Calu3 (cell line): ENCODE data around the gene STK39.

DNA sequence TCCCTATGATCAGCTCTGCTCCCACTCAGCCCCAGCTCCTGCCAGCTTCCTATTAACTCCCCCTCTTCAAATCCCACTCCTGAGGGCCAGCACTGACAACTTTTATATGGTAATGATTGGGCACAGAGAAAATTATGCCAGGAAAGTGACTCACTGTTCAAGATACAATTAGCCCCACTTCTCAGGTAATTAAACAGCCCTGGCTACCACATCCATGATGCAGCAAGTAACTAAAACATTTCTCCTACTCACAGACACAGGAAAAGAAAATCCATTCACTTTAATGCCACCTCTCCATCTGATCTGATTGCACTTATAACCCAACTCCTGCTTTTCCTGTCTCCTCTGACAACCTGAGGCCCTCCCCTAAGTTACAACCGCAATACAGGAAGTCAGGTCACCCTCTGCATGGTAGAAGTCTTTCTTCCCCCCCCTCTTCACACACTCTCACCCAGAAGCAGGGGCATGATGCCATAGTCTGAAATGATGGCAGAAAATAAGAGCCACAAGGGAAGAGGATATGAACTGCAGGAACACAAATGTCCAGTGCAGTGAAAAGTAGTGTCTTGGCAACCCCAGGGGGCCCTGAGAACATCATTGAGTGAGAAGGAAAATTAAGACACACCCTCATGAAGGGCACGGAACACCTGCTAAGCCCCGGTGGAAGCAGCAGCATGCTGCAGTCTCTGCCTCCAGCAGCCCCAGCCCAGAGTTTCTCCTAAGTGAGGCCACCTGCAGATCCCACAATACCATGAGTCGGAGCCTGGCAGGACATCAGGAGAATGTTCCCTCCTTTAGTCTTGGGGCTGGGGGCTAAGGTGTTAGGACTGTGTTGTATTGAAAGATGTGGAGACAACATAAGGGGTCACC is 54.3 kb downstream of the STK39 start:
- PRO-cap, result bidirectional peak, plus-strand start at position 653 of the sequence, minus-strand start at position 300 of the sequence

DNA sequence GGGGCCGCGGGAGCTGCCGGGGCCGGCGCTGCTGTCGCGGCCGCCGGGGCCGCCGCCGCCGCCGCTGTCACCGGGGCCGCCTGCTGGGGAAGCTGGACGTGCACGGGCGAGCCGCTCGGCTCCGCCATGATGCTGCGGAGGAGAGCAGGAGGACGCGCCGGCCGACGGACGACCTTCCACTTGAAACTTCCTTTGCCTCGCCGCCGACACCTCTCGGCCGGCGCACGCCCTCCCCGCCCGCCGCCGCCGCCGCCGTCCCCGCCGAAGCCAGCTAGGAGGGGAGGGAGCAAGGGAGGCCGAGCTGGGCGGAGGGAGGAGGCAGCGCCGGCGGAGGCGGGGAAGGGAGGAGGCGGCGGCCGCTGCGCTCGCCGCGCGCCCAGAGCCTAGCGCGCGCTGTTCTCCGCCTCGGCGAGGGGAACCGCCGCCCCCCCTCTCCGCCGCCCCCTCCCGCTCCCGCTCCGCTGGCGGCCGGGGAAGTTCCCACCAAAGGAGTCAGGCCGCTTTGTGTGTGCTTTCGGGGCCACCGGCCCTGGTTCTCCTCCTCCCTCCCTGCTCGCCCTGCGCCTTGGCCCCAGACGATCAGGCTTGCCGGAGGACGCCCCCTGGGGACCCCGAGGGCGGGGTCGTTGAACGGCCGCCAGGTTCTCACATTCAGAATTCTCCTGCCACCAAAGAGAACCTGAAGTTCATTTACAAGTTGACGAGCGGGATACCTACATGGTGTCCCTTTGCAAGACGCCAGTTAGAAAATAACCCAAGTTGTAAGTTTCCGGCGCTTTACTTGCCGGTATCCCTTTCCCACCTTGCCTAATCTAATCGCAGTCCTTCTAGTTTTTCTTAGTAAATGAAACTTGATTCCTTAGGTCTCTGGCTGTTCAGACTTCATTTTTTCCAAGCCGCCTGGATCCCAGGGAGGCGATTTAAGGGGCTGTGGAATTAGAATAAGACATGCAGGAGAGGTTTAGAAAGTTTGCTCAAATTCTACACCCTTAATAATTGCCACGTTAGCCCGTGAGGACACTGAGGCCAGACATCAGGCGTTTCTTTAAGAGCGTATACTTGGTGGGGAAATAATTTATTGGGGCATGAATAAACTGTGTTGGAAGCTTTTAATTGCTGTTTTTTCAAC is at the start of gene STK39:
STK39 (minus strand) TSS at position 288 of the 1,129 bp plus-strand sequence.
- PRO-cap, result bidirectional peak, plus-strand start at position 127 of the sequence, minus-strand start at position 72 of the sequence; bidirectional peak, plus-strand start at position 321 of the sequence, minus-strand start at position 269 of the sequence; bidirectional peak, plus-strand start at position 689 of the sequence, minus-strand start at position 577 of the sequence; unidirectional peak, minus-strand start at position 751 of the sequence; unidirectional peak, minus-strand start at position 805 of the sequence

DNA sequence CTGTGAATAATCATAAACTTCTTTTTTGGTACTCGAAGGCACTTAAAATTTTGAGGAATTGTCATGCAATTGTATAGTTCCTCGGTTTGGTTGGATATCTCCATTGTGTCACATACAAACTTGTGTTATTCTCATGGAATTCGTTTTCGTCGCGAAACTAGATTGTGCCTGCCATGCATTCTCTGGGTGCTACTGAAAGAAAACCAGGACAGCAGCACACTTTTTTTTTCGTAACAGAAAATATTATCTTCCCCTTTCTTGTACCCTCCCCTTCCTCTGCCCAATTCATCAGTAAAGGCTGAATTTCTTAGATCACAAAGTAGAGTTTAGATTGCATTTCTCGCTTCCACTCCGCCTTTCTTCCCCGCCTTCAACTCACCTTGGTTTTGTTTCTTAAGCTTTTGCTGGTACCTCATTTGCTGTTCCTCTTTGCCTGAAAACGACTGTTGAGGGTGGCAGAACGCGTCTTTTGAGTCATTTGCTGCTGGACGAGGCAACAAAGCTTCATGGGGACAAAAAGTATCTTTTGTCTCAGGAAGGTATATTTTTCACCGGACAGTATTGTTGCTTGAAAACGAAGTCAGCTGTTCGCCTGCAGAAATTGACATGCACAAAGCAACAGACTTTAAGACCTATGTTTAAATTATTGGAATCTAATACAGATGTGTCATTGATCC is 1.4 kb downstream of the CERS6 start:
- PRO-cap, result no peak

GRCh38 chr2:168552428-168553033 is 96.5 kb downstream of the CERS6 start:
- PRO-cap, result no peak

DNA sequence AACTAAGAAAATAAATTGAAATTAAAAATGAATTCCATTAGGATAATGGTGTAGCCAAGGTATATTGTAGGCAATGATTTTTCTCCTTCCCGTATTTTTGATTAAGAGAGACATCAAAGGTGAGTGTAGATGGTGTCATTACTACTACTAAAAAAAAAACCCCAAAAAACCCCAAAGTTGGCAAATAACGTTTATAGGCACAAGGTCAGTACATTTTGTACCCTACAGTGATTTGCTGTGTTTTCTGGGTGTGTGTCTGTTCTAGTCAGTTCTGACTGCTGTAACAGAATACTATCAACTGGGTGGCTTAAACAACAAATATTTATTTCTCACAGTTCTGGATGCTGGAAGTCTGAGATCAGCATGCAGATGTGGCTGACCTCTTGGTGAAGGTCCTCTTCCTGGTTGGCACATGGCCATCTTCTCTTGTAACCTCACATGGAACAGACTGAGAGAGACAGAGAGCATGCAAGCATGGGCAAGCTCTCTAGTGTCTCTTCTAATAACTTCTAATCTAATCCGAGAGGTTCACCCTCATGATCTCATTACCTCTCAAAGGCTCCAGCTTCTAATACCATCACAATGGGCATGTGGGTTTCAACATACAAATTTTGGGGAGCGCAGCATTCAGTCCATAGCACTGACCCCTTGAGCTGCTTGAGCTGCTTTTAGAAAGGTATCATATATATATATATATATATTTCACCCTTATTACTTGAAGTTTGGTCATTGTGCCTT is 103.2 kb downstream of the CERS6 start:
- PRO-cap, result no peak

DNA sequence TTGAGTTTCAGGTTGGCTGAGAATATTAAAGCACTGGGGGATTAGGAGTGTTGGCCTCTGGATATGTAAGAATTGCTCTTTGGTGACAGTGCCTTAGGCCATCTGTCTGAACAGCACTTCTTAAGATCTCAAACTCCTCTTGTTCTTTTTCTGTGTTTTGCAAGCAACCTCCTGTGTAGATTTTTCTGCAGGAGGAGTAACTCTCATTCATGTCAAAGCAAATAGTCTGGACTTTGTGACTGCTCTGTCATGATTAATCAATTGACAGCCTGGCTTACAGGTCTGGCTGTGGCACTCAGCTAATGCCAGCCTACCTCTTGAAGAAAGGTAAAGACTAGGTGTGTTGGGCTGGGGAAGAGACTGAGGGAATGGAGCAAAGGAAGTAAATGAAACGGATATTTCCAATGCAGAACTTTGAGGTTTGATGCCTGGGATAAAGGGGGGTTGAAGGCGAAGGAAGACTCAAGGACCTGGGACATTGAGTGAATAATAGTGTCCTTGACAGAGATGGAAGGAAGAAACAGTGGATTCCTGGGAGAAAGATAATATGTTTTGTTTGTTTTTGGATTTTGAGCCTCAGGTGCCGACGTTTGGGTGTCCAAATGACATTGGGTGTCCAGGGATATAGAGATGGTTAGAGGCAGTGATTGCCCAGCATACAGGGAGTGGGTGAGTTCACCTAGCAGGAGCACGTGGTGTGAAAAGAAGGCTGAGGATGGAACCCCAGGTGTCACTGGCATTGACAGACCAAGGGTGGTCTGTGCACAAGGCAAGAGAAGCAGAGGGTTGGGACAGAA is 156.8 kb downstream of the CERS6 start:
- PRO-cap, result no peak

GRCh38 chr2:168751014-168751638 is 51.3 kb upstream of the NOSTRIN start:
- PRO-cap, result no peak

GRCh38 chr2:168772314-168773281 is 29.8 kb upstream of the NOSTRIN start:
- PRO-cap, result no peak

DNA sequence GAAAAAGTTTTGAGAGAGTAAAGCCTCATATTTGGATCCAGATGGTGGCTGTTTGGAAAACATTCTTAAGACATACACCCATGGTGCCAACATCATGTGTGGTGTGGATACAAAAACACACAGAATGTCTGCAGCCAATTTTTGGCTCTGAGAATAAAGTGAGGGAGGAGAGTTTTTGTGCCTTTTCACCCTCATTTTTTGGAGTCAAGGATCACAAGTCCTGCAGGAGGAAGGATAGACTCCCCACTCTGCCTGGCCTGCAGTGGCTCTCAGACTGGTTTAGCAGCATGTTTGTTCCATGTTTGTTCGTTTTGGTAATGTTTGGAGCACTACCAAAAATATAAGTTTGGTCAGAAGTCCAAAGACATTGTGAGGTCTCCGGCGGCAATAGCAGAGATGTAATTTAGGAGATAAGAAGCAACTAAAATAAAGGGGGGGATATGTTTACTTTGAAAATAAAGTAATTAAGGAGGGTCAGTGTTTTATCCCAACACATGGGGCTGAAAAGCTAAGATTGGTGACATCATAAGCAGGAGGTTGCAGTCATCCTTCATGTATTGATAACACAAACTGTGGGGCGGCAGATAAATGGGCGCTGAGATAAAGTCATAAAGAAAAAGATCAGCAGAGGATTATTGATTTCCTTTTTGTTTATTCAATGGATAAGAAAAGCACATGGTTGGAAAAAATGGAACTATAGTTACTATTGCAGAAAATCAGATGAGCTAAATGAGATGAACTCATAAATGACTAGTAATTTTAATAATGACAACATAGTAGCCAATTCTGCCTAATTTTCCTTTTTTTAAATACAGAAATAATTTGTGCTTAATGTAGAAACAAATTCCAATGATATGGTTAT is 697 bp downstream of the NOSTRIN start:
- PRO-cap, result unidirectional peak, minus-strand start at position 250 of the sequence

DNA sequence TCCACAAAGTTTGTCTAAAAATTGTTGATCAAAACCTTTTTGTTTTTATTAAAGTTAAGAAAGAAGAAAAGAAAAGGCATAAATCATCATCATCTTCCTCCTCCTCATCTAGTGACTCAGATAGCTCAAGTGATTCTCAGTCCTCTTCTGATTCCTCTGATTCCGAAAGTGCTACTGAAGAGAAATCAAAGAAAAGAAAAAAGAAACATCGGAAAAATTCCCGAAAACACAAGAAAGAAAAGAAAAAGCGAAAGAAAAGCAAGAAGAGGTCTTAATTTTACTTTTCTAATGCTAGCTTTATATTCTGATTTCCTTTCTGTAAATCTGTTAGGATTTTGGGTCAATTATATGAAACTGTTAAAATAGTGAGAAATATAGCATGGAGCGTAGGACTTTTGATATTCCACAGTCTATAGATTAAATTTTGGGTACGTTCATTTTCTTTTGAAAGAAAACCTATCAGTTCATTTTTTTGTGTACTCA is 46.6 kb downstream of the PPIG start:
- PRO-cap, result no peak

- PRO-cap, result no peak
These were observed 12.1 kb downstream of the SSB start for GRCh38 chr2:169810400-169811565.

DNA sequence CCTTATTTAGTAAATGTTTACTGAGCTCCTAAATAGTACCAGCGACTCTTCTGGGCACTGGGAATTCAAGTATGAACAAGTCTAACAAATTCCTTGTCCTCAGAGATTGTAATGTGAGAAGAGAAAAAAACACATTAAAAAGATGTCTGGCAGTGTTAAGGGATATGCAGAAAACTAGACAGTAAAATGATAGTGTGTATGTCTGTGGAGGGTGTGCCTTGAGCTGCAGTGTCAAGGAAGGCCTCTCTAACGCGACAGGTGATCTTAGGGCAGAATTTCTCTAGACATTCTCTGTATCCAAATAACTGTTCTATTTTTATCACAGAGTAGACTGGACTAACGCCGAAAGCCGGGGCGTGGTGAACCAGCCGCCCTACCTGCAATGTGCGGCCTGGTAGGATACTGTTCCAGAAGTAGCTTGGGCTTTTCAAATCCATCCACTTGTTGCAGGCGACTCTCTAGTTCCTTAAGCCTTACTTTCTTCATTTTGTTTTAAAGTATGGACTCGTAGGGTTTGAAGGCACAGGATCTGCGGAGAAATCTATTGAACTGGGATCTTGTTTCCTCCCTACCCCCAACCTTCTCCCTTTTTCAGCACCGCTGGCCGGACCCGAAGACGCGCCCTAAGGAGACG is 476 bp downstream of the METTL5 start:
- PRO-cap, result no peak

DNA sequence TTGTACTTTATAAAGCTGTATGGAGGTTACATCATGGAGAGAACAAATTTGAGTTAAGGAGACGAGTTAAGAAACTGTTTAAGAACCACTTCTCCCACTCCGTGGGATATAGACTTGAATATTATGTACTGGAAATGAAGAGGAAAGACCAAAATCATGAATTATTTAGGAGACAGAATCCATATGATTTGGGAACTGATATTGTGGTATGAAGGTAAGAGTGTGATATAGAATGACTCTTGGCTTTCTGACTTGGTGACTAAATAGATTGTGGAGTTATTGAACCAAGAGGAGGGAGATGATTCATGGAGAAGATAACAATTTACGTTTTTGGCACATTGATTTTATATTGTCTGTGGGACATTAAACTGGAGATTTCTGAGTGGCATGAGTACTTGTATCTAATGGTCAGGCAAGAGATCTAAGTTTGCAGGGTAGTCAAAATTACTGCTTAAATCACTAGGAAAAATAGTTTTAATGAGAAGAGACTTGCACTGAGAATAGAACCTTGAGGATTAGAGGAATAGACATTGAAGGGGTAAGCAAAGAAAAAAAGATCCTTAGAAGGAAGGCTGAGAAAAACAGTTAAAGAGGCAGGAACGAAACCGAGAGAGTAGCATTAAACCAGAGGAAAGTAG is 173.1 kb downstream of the UBR3 start:
- PRO-cap, result no peak

- PRO-cap, result no peak
These were observed 153.1 kb upstream of the MYO3B start for GRCh38 chr2:170024613-170025507.

- PRO-cap, result no peak
These were observed 92.1 kb upstream of the MYO3B start for GRCh38 chr2:170085683-170086449.

DNA sequence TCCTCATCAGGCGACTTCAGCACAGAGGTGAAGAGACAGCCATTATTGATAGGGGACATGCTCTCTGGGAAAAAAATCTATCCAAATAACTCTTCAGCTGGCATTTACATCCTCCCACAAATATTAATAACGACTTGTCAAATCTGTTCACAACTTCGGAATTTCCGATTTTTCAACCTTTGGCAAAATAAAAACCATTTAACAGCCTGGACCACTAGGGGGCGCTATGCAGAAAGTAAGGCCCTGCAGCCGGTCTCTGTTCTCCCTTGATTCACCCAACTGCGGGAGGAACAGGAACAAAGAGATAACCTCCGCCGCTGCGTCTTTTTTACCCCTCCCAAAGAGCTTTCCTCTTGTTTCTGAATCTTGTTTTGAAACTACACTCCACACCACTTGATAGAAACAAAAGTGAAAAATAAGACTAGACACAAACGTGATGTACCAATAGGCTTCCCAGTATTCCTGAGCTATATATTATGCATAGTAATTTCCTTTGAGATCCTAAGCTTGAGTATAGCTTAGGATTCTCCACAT is 231.1 kb downstream of the MYO3B start:
- PRO-cap, result no peak

DNA sequence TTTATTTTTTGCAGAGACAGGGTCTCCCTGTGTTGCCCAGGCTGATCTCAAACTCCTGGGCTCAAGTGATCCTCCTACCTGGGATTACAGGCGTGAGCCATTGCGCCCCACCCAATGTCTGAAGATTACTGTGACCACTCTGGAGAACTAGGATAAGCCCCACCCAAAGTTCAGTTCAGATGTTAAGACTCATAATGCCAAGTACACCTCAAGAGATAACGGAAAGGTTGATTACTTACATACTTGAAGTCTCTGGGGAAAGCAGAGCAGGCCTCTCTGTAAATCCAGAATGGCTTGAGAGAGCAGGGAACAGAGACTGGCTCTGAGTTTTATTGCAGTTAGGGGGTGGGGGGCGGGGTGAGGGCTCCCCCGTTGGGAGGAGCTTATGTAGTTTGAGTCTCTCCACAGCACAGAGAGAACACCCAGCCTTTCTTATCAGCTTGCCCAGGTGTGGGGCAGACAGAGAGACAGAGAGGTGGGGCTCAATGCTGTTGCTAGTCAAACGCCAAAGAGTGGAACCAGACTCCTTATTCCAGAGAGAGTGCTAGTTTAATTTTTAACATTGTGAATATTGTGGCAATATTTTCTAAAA is 26.4 kb upstream of the ERICH2 start:
- PRO-cap, result no peak

GRCh38 chr2:170972849-170973228 is 43.8 kb downstream of the GORASP2 start:
- PRO-cap, result no peak

- PRO-cap, result no peak
These were observed 21.1 kb upstream of the TLK1 start for GRCh38 chr2:171181794-171182098.

GRCh38 chr2:171248360-171248860 is 87.7 kb upstream of the TLK1 start:
- PRO-cap, result no peak